ENCODE measurements around a stretch of chr7.

- PRO-cap = bidirectional peak, plus-strand start at chr7:2715741, minus-strand start at chr7:2715516
Observed at GRCh38 chr7:2715590-2715988, 27.6 kb downstream of the AMZ1 start.

DNA sequence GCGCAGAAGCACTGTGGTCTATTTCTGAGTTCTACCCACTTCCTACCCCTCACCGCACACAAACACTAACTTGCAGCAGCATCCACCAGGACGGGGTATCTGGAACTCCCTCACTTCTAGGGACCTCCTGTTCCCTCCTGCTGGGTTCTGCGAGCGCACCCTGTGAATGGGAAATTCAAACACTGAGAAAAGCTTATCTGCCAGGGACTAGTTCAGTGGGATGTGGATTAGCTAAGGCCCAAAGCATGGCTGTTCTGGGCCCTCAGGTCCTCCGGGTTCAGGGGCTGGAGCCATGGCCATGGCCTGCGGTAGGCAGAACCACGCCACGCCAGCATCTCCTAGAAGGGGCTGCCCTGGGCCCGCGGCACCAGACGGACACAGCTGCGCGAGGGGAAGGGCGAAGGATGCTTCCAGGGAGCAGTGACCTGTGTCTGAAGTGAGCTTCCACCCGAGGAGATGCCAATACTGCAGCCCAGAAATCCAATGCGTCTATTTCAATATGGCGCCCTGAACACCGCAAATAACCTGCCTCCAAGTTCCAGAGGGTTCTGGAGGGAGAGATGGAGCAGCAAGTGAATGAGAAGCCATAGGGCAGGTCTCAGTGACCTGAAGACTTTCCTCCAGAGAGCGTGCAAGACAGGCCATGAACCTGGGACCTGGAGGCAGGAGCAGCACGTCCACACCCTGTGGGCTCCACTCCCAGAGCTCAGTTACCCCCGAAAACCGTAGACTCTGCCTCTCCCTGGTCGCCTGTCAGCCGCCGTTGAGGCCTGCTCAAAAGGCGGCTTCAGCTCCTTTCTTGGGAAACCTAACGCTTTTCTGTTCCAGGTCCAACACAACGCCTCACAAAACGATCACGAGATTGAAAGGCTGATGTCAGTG lies 37.2 kb downstream of the AMZ1 start:
- PRO-cap = no peak

DNA sequence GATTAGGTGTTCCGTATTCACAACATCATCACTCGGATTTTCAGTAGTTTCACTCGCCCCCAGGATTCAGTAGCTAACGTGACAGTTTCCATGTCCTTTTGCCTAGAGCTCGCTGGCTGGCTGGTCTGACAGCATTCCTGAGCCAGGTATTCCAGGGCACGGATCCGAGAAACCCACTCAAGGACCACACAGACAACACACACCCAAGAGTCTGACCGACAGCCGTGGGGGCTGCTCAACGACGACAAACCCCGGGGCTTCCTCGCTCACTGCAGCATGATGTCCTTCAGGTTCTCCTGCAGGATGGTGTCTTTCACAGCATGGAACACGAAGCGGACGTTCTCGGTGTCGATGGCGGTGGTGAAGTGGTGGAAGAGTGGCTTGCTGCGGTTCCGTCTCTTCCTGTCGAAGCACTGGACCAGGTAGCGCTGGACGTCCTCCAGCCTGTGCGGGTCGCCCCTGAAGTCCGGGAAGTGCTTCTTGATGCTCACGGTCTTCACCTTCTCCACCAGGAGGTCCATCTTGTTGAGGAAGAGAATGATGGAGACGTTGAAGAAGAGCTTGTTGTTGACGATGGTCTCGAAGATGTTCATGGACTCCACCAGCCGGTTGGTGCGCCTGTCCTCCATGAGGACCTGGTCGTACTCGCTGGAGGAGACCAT lies 43.0 kb downstream of the AMZ1 start:
- PRO-cap = no peak

DNA sequence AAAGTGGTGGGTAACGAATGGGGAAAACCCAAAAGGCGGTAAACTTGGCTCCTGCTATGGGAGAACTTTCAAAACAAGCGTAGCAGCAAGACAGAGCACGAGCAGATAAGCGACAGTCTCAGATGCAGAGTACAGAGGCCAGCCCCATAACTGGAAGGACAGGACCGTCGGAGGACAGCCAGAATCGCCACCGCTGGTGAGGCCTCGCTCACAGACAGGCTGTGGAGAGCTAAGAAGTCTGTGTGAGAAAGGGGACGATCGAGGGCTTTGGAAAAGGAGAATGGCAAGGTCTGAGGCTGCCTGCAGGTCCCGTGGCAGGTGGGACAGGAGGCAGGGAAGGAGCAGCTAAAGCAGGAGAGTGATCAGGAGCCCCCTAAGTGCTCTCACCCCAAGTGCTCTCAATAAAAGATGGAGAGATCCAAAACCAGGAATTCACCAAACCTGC lies 41.0 kb downstream of the GNA12 start:
- PRO-cap = no peak

DNA sequence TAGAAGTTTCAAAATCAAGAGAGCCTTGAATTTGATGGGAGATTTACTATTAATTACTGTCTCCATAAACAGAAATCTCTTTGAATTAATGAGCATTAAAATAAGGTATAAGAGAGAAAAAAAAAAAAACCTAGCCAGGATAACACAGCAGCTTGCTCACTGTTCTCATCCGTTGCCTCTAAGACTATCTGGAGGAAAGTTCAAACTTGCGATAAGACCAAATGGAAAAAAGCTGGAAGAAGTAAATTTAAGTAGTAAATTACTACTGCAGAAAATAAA lies 36.7 kb downstream of the GNA12 start:
- PRO-cap = no peak

- PRO-cap = no peak
Observed at GRCh38 chr7:2814448-2815623, 29.3 kb downstream of the GNA12 start.

GRCh38 chr7:2838944-2839476 lies 5.1 kb downstream of the GNA12 start:
- PRO-cap = no peak

GRCh38 chr7:2860484-2861285 lies 16.6 kb upstream of the GNA12 start:
- PRO-cap = no peak

DNA sequence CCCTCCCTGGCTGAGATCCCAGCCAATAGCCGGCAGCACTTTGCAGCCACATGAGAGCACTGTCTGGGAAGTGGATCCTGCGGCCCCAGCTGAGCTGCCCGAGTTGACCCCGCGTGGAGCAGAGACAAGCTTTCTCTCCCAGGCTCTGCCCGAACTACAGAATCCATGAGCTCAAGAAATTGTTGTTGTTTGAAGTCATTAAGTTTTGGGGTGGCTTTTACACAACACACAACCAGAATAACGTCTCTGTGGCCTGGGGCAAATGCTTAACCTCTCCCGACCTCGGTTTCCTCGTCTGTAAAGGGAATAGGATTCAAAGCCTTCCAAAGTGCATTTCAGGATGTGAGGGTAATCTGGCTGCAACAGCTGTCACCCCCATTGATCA lies 44.9 kb downstream of the CARD11 start:
- PRO-cap = unidirectional peak, plus-strand start at position 101 of the sequence

GRCh38 chr7:3094660-3095411 lies 51.2 kb upstream of the CARD11 start:
- PRO-cap = no peak

DNA sequence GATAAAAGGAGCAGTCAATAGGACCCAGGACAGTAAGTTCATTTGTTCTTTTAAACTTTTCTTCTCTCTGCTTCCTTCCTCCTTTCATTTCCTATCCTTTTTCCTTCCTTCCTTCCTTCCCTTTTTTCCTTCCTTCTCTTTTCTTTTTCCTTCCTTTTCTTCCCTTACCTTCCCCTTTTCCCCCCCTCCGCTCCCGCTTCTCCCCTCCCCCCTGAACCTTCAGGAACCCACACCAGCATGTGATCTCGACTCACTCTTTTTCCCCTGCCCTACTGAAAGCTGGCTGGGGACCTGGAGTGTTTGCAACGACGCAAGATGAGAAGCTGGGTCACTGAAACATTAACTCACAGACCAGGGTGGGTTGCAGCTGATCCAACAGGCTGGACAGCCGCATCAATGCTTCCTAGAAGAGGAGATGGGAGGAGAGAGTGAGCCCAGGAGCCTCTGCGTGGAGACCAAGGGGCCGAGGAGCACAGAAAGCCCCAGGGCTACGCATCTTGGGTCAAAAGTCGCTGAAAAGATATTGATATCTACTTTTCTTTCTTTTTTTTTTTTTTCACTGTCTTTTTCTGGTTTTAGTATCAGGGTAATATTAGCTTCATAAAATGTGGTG lies 103.3 kb upstream of the SDK1 start:
- PRO-cap = no peak

DNA sequence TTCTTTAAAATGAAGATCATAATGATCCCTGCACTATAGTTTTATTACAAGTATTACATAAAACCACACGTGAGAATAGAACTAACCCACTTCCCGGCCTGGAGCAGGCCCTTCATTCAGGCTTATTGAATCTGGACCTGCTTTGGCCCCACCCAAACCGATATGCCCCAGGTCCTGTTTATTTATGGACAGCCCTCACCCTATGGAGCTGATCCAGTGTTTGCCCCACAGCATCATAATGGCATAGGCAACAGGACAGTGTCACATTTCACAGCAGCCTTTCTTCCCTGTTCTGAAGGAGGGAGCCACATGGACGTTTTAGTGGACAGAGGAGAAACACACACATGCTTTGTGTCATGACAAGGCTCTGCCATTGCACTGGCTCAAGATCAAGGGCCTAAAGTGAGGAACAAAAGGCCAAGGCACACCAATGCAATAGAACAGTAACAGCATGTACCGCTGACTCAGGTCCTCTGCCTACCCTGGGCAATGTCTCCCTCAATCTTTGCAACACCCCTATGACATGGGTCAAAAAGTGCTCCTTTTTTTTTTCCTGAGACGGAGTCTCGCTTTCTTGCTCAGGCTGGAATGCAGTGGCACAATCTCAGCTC lies 57.9 kb upstream of the SDK1 start:
- PRO-cap = no peak

- PRO-cap = no peak
Observed at GRCh38 chr7:3294785-3295128, 6.3 kb upstream of the SDK1 start.

DNA sequence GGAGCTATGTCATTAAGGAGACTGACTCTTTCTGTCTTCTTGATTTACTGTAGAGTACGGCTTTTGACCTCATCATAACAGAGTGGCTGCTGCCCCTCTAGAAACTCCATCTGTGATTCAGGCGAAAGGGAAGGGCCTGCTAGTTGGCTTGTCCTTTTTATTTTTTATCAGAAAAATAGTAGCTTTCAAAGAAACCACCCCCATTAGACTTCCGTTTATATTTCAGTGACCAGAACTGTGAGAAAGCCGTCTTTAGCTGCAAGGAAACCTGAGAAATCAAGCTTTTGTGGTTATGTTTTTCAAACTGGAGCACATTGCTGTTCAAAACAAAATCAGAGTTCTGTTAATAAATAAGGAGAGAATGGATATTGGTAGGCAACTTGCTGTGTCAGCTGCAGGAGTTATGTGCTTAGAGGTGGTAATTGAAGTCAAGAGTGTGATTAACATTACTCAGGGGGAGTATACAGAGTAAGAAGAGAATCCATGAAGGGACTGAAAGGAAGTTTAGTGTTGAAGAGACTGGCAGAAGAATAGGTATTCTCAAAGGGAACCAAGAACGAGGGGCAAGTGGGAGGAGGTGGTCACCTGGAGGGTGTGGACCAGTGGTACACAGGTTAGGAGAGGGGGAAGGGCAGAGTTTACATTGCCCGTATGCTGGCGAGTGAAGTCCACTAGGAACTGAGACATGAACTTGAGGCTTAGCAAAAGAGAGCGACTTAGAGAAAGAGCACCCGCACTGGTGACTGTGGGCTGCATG lies 79.8 kb downstream of the SDK1 start:
- PRO-cap = no peak

- PRO-cap = no peak
Observed at GRCh38 chr7:3733467-3734235, 432.6 kb downstream of the SDK1 start.

DNA sequence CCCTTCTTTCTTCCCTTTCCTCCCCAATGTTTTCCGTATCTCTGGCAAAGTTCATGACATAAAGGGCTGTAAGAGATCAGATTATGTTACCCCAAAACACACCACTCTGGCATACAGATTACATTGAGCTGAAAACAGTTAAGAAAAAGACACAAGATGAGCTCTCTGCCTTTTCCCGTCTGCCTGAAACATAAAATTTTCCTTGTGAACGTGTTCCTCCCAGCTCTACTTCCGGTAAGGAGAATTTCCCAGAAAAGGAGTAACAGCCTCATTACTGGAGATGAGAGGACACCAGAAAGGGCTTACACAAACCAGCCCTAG lies 441.1 kb downstream of the SDK1 start:
- PRO-cap = no peak

GRCh38 chr7:3862161-3862459 lies 561.1 kb downstream of the SDK1 start:
- PRO-cap = bidirectional peak, plus-strand start at chr7:3862255, minus-strand start at chr7:3862001

DNA sequence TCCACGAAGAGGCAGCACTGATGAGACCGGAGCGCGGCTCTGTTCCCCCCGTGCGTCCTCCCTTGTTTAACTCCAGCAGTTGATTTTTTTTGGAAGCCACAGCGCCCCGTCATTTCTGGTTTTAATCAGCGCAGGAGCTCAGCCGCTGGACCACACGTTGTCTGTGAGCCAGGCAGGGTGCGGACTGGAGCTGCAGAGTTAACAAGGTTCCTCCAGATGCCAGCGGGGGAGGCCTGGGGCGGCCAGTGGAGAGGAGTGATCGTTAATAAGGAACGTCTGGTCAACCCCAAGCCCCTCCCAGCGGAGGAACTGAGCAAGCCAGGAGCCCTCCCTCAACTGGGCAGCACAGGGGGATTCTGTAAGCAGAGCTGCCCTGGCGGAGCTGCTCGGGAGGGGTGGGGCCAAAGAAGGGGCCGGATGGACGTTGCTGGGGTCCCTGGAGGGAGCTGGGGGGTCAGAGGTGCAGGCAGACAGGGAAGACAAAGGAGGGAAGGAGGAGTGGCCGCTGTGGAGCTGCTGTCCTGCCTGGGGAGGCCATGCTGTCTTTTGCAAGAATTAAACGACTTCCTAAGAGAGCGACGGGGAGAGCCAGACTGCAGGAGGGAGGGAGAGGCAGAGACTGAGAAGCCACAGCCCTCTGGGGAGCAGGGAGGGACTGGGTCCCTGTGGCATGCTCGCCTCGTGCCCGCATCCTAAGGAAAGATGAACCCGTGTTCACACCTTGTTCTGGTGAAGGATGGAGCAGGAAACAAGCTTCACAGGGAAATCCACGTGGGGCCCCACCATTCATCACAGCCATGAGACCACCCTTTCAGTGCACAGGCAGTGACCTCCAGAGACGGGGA lies 537.1 kb upstream of the FOXK1 start:
- PRO-cap = no peak

DNA sequence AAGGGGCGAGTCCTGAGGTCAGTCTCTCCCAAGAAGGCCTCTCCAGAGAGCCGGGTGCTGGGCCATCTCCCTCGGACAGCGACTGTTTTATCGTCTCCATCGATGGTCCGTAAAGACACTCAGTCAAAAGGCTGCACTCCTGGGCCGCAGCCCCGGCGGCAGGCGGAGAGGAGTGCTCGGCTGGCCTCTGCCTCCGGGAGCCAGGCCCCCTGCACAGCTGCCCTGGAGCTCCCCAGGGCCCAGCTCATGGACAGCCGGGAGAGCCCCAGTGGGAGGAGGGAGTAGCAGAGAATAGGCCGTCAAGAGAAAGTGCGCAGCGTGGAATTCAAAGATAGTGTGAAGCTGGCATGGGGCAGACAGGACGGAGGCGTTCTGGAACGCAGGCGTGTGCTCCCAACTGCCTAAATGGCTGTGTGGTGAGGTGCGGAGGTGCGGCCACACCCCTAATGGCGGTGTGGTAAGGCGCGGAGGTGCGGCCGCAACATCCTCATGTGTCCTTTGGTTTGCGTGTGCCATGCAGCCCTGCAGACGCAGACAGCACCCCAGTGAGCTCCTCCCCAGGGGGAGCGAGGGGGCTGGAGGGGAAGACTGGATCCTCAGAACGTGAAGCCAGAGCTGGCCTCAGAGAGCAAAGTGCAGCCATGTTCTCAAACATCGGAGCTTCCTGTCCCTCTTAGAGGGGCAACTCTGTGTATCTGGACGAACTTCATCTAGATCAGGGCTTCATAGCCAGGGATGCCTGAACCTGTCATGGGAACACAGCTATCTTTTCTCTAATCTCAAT lies 477.4 kb upstream of the FOXK1 start:
- PRO-cap = no peak

DNA sequence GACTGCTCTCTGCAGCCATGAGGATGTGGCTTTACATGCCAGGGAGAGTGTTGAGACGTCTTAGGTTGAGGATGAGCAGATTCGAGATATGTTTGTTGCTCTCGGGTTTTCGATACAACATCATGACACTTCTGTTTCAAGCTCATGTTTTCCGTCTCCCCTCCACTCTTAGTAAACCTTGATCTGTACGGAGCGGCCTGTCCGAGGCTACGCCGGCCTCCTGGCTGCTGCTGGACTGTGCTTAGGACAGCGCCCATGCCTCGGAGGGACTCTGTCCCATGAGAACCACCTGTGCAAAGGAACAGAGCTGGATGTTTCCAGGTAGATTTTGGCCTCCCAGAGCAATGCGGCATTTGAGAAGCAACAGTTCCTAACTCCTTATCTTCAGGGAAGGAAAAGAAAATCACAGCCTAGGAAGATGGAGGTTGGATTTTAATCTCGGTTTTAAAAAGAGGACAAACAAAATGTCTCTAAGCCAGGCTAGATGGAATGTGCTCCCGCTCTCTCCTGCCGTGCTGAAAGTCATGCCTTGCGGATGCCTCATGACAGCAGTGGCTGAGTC lies 414.4 kb upstream of the FOXK1 start:
- PRO-cap = no peak